IMR-90 (cell line): ENCODE measurements around the genes KRT25, KRT28, KRT20, KRTAP4-3 and KRT13.

DNA sequence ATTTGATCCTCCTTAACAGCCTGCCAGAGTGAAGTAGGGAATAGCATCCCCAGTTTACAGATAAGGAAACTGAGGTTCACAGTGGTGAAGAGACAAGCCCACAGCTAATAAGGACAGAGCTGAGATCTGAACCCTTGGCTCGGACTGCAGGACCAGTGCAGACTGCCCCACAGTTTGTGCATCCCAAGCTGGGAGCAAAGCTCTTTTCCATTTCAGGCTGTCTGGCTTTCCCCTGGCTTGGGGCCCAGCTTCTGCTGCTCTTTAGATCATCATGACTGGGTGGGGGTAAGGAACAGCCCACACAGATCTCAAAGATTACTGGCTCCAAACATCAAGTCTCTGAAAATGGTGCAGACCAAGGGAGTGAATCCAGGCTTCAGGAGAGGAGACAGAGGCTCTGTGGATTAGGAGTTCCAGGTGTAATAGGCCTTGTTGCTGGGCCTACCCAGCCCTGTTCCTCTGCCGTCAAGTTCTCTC is 10.2 kb upstream of the IGFBP4 start:
- RRBS, result no CpG with 5 or more reads among the region's 2 CpGs
CAGE:
- cytosol, long polyA plus RNA, result no peak
- long polyA plus RNA, result no peak
- nucleus, long polyA plus RNA, result no peak

DNA sequence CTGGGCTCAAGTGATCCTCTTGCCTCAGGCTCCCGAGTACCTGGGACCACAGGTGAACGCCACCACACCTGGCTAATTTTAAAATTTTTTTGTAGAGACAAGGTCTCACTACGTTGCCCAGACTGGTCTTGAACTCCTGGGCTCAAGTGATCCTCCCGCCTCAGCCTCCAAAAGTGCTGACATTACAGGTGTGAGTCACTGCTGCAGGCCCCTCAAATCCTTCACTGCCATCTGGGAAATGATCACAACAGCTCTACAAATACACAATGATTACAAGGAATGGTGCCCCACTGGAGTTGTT is 923 bp upstream of the IGFBP4 start:
- RRBS, result no CpG with 5 or more reads among the region's 4 CpGs
CAGE:
- cytosol, long polyA plus RNA, result no peak
- long polyA plus RNA, result no peak
- nucleus, long polyA plus RNA, result no peak

DNA sequence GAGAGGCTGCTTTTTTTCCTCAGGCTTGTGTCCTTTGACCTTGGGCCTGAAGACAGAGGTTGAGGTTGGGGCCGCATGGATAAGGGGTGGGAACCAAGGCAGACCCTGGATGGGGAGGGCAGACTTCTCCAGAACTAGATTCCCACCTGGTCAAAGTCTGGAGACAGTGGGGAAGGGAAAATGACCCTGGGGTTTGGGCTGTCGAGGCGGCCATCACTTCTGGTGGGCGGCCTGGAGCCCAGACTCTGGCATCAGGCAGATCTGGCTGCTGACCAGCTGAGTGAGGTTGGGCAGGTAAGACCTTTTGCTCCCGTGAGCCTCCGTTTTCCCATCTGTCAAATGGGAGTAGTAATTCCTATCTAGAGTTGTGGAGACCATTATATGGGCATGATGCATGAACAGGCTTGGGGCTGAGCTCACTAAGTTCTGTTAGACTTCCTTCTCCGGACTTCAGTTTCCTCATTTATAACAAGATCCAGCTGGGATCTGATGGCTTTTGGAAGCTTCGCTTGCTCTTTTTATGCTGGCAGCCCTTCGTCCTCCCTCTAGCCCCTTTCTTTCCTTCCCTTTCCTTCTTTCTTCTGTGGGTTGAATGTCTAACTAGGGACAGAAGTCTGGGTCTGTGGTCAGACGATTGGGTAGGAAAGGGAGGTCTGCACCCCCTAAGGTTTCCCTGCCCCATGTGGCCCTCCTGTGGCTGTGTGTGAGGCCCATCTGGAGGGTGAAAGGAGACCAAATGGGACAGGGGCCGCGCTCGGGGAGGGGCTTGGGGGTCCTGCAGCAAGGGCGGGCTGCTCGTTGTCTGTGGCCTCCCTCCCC is 18.1 kb downstream of the IGFBP4 start:
- RRBS, result no CpG with 5 or more reads among the region's 15 CpGs
CAGE:
- cytosol, long polyA plus RNA, result no peak
- long polyA plus RNA, result no peak
- nucleus, long polyA plus RNA, result no peak

DNA sequence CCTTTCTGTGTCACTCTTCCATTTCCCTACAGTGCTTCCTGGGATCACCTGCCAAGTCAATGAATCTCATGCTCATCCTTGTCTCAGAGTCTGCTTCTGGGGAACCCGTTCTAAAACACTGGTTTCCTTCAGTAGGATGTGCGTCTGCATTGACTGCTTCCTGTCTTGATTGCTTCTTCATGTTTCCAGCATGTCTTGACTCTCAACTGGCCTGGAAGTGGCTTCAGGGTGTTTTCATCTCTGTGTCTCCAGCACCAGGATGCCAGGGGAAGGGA is 13.9 kb upstream of the TNS4 start:
- RRBS, result no CpG with 5 or more reads among the region's 2 CpGs
CAGE:
- cytosol, long polyA plus RNA, result no peak
- long polyA plus RNA, result no peak
- nucleus, long polyA plus RNA, result no peak

DNA sequence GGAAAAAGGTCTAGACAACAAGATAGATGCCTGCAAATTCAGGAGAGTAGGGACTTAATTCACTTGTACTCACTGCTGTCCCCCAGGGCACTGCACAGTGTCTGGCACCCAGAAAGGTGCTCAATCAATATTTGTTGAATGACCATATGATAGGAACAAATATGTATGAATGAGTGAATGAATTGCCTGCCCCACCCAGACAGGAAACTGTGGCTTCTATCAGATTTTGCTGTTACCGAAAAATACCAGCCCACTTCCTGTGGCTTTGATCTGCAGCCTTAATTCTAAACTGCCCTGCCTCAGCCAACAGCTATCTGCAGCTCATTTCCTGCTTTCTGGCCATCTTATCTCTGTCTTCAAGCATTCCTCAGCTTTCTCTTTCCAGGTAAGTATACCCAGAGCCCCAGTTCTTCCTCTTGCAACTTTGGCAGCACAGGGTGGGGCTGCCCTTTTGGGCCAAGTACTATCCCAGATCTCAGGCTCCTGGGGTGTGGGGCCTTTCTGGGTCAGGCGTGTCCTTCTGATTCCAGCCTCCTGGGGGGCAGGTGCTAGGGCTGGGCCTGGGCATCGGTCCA is 15.3 kb upstream of the TNS4 start:
- RRBS, result no CpG with 5 or more reads among the region's 3 CpGs
CAGE:
- cytosol, long polyA plus RNA, result no peak
- long polyA plus RNA, result no peak
- nucleus, long polyA plus RNA, result no peak

- RRBS, result no CpG with 5 or more reads among the region's 5 CpGs
CAGE:
- cytosol, long polyA plus RNA, result no peak
- long polyA plus RNA, result no peak
- nucleus, long polyA plus RNA, result no peak
Measured at GRCh38 chr17:40539158-40539766, 26.0 kb downstream of the CCR7 start.

GRCh38 chr17:40560716-40561311 is 4.5 kb downstream of the CCR7 start:
- RRBS, result no CpG with 5 or more reads among the region's 22 CpGs
CAGE:
- cytosol, long polyA plus RNA, result no peak
- long polyA plus RNA, result no peak
- nucleus, long polyA plus RNA, result no peak

DNA sequence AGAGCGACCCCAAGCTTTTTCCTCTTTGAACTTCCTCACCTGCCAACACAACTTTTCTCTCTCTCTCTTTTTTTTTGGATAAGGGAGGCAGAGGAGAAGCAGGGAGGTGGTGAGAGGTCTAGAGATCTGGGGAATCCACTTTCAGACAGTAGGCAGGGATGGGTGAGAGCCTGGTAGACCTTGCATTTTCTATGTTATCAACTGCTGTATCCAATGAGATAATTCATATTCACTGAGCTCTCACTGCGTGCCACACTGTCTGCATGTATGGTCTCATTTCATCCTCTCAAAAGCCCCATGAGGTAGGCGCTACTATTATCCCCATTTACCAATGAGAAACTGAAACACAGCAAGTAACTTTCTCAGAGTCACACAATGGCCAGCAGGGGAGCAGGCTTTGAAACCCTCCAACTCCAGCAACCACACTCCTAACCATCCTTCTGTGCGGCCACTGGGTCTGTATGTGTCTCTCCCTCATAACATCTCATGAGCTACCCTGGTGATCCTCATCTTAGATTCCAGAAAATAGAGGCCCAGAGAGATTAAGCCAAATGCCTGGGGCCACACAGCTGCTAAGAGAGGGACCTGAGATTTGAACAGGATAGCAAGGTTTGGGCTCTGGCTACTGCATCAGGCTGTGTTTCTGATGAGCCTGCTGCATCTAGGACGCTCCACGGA is 3.4 kb downstream of the CCR7 start:
- RRBS, result no CpG with 5 or more reads among the region's 6 CpGs
CAGE:
- cytosol, long polyA plus RNA, result no peak
- long polyA plus RNA, result no peak
- nucleus, long polyA plus RNA, result no peak

- RRBS, result no CpG with 5 or more reads among the region's 1 CpG
CAGE:
- cytosol, long polyA plus RNA, result no peak
- long polyA plus RNA, result no peak
- nucleus, long polyA plus RNA, result no peak
Measured at GRCh38 chr17:40565728-40565974, 379 bp upstream of the CCR7 start.

DNA sequence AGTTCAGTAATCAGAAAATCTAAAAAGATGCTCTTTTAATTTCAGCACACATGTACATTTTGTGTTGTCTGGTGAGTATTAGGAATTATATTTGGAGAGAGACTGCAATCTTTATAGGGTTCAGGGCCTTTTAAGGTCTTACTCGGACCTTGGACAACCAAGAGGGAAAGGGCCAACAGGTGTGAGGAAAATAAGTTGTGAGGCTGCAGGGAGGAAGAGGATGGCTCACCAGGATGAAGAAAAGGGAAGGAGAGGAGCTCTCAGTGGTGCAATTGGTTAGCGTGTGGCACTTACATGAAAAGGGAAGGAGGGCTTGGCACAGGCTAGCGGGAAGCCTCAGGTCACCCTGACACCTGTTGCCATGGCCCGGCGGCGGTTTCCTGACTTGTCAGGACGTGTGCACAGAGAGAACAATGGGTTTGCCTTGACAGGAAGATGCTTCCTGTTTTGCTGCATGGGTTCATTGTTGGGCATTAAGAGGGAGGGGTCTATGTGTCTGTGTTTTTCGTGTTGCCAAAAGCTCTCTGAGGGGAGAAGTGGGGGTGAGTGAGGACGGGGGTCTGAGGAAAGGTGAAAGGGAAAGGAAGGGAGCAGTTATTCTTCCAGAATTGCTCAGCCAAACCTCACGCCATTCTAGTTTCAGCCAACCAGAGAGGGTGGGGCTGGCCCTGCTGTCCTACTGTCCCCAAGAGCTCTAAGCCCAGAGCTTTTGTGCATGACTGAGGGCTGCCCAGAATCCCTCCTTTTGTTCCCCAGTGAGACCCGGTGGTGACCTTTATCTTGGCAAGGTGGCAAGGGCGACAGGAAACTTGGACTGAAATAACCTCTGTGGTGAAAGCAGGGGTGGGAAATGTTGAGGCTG is 17.1 kb upstream of the CCR7 start:
- RRBS, result no CpG with 5 or more reads among the region's 12 CpGs
CAGE:
- cytosol, long polyA plus RNA, result no peak
- long polyA plus RNA, result no peak
- nucleus, long polyA plus RNA, result no peak

- RRBS, result no CpG with 5 or more reads among the region's 5 CpGs
CAGE:
- cytosol, long polyA plus RNA, result no peak
- long polyA plus RNA, result no peak
- nucleus, long polyA plus RNA, result no peak
Measured at GRCh38 chr17:40755131-40755710, at the start of gene KRT25. Gene KRT25 (minus strand): TSS chr17:40755331.

GRCh38 chr17:40799729-40800028 is at the start of gene KRT28:
Gene KRT28 (minus strand): TSS chr17:40799959.
- RRBS, result no CpG with 5 or more reads among the region's 1 CpG
CAGE:
- cytosol, long polyA plus RNA, result no peak
- long polyA plus RNA, result no peak
- nucleus, long polyA plus RNA, result no peak

DNA sequence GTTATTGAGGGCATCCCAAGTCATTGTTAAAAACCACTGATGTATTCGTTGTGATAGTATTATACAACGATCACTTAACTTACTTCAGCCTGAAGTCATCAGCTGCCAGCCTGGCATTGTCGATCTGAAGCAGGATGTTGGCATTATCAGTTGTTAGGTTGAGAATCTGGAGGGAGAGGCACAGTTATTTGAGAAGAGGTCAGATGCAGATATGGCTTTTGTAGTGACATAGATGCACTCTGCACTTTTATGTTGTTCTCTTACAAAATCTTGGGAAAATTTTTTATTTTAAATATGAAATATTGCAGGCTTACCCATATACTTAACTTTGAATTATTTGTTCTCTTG is 1.5 kb downstream of the KRT10 start:
- RRBS, result no CpG with 5 or more reads among the region's 3 CpGs
CAGE:
- cytosol, long polyA plus RNA, result no peak
- long polyA plus RNA, result no peak
- nucleus, long polyA plus RNA, result no peak

GRCh38 chr17:40883942-40884471 is 1.0 kb downstream of the KRT20 start:
- RRBS, result no CpG with 5 or more reads among the region's 2 CpGs
CAGE:
- cytosol, long polyA plus RNA, result no peak
- long polyA plus RNA, result no peak
- nucleus, long polyA plus RNA, result no peak

- RRBS, result no CpG with 5 or more reads among the region's 23 CpGs
CAGE:
- cytosol, long polyA plus RNA, result no peak
- long polyA plus RNA, result no peak
- nucleus, long polyA plus RNA, result no peak
Measured at GRCh38 chr17:40884572-40885708, at the start of gene KRT20. Gene KRT20 (minus strand): TSS chr17:40885242.

GRCh38 chr17:40910315-40910968 is 25.4 kb upstream of the KRT20 start:
- RRBS, result no CpG with 5 or more reads among the region's 7 CpGs
CAGE:
- cytosol, long polyA plus RNA, result no peak
- long polyA plus RNA, result no peak
- nucleus, long polyA plus RNA, result no peak

GRCh38 chr17:40945576-40945787 is 8.0 kb upstream of the KRT23 start:
- RRBS, result no CpG with 5 or more reads among the region's 3 CpGs
CAGE:
- cytosol, long polyA plus RNA, result no peak
- long polyA plus RNA, result no peak
- nucleus, long polyA plus RNA, result no peak

DNA sequence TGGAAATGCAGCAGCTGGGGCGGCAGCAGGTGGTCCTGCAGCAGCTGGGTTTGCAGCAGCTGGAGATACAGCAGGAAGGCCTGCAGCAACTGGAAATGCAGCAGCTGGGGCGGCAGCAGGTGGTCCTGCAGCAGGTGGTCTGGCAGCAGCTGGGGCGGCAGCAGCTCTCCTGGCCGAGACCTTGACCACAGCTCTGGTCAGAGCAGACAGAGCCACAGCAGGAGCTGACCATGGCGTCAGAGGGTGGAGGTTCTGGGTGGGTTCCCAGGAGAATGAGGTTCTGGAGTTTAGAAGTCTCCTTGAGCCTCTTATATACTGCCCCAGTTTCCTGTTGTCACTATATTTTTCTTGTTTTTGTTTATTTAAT is at the start of gene KRTAP4-3:
TSS of gene KRTAP4-3 (minus strand) at position 281 of the 367 bp plus-strand sequence.
- RRBS, result no CpG with 5 or more reads among the region's 5 CpGs
CAGE:
- cytosol, long polyA plus RNA, result no peak
- long polyA plus RNA, result no peak
- nucleus, long polyA plus RNA, result no peak

GRCh38 chr17:41504805-41506171 is at the start of gene KRT13:
Gene KRT13 (minus strand): TSS chr17:41505612.
- RRBS, result no CpG with 5 or more reads among the region's 24 CpGs
CAGE:
- cytosol, long polyA plus RNA, result no peak
- long polyA plus RNA, result no peak
- nucleus, long polyA plus RNA, result no peak

GRCh38 chr17:41530839-41531234 is 2.7 kb upstream of the KRT19 start:
CAGE:
- cytosol, long polyA plus RNA, result no peak
- long polyA plus RNA, result no peak
- nucleus, long polyA plus RNA, result no peak